PC-3 (cell line): Measurements from ENCODE around the gene UROD.

DNA sequence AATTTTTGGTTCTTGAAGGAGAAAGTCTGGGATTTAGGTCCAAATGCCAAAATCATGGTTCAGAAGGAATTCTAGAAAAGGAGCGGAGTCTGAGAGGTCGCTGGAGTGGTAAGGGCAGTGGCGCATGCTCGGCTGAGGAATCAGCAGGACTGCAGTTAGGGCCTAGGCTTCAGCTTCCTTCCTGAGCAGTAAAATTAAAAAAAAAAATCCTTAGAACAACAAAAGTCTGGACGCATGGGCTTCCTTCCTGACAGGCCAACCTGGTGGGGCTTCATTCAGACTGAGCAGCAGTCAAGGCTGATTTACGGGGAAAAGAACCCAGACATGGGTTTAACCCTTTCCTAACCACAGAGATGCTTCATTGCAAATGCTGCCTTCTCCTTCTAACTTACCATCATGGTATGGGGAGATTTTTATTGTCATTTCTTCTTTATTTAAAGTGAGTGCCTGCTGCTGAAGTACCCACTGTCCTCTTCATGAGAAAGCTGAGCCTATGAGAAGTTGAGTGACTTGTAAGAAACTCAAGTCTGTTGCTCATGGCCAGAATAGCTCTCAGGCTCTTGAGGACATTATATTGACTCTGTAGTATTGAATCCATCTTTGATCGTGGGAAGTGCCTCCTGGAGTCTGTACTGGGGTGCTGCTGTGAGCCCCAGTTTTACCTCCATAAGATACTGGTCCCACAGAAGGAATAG is 17.2 kb downstream of the RNF220 start:
- RAMPAGE, long total RNA, result no peak

DNA sequence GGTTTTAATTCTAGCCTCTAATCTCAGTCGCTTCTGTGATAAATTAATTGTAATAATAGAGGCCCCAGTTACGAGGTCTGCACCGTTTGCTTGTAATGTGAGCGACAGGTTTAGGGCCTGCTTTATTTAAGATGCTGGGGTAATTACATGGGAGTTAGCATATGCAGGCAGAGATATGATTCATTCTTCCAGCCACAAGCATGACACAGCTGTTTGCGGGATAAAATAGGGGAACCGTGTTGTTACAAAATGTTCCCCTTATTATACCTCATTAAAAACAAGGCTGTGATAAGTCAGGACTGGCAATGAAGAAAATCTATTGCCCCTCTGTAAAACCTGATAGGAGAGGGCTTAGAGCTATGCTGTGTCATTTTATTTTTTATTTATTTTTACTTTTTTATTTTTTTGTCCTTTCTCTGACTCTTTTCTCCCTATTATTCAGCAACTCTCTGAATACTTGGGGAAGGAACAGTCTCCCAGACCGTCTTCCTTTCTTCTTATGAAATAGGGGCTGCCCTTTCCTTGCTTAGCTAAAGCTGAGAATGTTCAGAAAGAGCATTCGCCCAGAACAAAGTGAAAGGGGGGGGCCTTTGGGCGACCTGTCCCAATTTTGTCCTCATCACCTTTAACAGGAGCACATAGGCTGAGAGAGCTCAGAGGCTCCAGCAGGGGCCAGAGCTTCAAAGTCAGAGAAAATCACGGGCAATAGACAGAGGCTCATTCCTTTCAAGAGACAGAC is 80.8 kb downstream of the RNF220 start:
- RAMPAGE, long total RNA, result no peak

DNA sequence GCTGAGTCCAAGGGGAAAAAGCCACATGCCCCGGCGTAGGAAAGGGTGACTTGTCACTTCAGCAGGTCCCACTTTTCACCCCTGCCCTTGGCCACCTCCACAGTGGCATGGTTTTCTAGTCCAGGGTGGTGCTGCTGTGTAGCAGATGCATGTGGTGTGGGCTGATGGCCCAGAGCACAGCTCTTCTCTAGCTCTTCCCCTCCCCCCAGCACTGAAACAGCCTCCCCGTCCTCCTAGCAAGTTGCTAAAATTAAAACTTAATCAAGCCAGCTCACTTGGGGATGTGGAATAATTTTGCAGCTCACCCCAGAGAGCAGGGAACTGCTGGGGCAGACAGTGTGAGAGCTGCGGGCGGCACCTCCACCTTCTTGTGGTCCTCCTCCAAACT is 91.5 kb downstream of the RNF220 start:
- RAMPAGE, long total RNA, result no peak

DNA sequence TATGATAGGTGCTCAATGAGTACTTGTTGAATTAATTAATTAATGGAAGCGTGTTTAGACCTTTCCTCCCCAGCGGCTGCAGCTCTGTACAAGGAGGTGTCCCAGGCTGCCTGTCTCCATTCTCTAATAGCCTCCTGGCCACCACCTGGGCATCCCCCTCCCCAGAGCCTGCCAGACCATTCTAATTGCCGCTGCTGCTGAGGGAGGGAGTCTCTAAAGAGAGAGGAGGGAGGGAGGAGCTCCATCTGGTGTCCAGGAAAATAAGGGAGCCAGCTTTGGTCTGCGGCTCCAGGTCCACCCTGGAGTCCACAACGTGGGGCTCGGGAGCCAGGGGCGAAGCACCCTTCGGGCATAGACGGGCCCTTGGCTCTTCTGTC is 95.5 kb downstream of the RNF220 start:
- RAMPAGE, long total RNA, result no peak

GRCh38 chr1:44545958-44546429 is 128.3 kb downstream of the TMEM53 start:
- RAMPAGE, long total RNA, result no peak

- RAMPAGE, long total RNA, result no peak
These were observed 7.4 kb downstream of the ARMH1 start for GRCh38 chr1:44681815-44682492.

GRCh38 chr1:44684461-44684953 is 10.0 kb downstream of the ARMH1 start:
- RAMPAGE, long total RNA, result no peak

DNA sequence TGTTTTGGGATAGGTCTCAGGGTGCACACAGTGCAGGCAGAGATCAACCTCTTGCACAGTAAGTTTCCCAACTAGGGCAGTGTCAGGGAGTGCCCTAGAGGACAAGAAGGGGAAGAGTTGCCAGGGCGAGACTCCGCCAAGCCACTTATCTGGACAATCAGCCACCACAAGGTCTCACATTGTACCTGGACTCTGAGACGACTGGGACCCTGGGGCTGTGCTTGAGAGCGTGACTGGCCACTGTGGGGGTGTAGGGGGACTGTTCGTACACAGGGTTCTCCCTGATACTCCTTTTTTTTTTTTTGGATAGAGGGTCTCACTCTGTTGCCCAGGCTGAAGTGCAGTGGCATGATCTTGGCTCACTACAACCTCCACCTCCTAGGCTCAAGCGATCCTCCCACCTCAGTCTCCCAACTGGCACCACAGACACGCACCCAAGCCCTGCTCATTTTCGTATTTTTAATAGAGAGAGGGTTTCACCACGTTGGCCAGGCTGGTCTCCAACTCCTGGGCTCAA is 9.8 kb downstream of the HECTD3 start:
- RAMPAGE, long total RNA, result no peak

DNA sequence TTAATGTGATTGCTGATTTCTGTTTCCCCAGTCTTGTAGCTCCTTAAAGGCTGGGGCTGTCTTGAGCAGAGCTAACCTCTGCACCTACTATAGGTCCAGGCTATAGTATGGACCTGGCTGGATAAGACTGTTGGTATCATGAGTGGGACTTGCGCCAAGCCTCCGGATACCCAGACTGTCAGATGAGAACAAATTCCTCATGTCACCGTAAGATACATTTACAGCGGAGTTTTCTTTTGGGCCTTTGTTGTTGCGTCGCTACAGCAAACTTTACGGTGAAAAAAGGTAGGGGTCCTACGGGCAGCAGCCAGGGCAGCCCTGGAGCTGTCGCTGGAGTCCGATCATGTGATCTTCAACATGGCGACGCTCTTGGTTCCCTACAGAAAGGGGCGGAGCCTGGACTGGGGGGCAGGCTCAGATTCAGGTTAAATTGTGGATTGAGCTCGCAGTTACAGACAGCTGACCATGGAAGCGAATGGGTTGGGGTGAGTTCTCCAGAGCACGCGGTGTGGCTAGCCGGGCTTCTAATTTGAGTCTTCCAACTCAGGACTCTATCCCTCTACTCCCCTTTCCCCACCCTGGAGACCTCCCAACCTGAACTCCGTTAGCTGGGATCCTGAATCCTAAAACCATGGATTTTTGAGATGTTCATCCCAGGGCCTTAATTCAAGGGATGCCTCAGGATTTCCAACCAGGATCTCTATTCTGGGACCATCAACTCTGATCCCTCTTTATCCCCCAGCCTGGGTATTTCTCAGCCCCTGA is at the start of gene UROD:
Gene UROD (plus strand): TSS at position 454 of the 765 bp plus-strand sequence.
- RAMPAGE, long total RNA, result start-site peak on the plus strand centred at position 456 of the sequence, 5 bp wide, 206 and 102 reads in 2 replicates

GRCh38 chr1:45327691-45328941 is 1.4 kb downstream of the HPDL start:
- RAMPAGE, long total RNA, result no peak

DNA sequence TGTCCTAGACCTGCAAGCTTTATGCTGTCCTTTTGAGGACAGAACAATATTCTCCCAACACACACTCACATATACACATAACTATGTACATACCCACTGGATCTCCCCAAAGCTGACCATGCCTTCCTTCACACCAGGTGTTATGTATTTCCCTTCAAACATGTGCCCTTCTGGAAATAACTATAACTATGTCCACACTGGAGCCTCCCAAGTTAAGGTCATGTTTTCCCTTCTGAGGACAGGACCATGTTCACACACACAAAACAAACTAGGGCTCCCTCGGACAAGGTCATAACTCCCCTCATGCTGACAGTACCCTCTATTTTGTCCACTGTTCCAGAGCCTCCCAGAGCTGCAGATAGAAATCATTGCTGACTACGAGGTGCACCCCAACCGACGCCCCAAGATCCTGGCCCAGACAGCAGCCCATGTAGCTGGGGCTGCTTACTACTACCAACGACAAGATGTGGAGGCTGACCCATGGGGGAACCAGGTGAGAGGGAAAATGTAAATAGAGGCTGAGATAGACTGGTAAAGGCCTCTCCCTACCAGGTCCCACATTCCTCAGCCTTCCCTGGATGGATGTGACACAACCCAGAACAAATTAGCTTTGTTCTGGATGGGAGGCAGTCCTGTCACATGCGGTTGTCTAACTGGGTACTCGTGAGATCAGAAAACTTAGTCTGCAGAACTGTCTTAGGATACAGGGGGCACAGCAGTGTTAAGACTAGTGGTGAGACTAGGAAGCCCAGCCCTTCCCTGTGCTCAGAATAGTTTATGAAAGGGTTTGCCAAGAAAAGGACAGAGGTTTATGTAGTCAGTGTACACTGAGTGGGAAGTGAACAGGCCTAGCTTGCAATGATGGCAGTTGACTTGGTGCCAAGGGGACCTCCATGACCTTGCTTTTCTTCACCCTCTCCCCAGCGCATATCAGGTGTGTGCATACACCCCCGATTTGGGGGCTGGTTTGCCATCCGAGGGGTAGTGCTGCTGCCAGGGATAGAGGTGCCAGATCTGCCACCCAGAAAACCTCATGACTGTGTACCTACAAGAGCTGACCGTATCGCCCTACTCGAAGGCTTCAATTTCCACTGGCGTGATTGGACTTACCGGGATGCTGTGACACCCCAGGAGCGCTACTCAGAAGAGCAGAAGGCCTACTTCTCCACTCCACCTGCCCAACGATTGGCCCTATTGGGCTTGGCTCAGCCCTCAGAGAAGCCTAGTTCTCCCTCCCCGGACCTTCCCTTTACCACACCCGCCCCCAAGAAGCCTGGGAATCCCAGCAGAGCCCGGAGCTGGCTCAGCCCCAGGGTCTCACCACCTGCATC is 8.2 kb downstream of the MMACHC start:
- RAMPAGE, long total RNA, result no peak

GRCh38 chr1:45637382-45638124 is 13.7 kb upstream of the CCDC17 start:
- RAMPAGE, long total RNA, result no peak

DNA sequence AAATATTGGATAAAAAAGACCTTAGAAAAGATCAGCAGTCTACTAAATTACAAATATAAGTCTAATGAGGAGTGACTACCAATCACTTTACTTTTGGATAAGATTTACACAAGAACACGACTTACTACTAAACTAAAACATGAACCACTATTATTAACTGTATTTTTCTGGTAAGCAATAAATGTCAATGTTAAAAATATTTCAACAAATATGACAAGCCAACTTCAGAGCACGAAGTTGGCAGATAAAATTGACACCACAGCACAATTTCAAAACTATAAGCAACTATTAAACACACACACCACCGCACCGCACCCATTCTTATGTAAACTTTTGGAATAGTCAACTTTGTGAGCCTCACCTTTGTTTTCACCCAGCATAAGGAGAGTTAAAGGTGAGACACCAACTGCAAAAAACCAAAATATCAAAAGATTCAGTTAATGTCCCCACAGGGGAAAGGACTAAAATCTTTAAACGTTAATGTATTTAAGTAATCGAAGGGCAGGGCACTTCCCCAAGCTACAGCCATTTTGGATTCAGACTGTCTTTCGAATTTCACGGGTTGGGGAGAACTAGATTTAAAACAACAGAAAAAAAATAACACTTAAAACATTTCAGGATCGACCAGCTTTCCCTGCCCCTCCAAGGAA is 993 bp downstream of the GPBP1L1 start:
- RAMPAGE, long total RNA, result no peak

- RAMPAGE, long total RNA, result no peak
These were observed 668 bp downstream of the MAST2 start for GRCh38 chr1:45803923-45804636.

DNA sequence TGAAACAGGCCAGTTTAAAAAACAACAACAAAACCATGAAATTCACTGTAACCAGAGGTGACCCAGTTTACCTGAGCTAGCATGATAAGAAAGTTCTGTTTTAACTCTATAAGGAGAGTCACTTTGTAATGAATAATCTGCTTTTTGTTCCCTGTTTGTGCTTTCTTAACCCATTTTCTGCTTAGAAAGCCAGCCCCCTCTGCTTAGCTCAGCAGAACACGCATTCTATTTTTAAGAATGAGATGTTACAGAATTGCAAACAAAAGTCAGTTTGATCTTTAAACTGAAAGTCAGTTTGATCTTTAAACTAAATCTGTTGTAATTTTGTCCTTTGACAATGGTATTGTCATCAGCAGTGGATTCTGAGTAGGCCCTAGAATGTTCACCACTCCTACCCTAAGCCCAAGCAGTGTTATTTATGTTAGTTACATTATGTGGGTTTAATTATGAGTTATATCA is 68.0 kb downstream of the MAST2 start:
- RAMPAGE, long total RNA, result no peak

DNA sequence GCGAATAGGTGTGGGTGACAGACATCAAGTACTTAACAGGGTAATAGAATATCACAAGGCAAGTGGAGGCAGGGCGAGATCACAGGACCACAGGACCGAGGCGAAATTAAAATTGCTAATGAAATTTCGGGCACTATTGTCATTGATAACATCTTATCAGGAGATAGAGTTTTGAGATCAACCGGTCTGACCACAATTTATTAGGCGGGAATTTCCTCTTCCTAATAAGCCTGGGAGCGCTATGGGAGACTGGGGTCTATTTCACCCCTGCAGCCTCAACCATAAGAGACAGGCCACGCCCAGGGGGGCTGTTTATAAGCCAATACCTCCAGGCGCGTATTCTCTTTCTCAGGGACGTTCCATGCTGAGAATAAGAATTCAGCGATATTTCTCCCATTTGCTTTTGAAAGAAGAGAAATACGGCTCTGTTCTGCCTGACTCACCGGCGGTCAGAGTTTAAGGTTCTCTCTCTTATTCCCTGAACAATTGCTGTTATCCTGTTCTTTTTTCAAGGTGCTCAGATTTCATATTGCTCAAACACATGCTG is 123.8 kb downstream of the MAST2 start:
- RAMPAGE, long total RNA, result no peak

DNA sequence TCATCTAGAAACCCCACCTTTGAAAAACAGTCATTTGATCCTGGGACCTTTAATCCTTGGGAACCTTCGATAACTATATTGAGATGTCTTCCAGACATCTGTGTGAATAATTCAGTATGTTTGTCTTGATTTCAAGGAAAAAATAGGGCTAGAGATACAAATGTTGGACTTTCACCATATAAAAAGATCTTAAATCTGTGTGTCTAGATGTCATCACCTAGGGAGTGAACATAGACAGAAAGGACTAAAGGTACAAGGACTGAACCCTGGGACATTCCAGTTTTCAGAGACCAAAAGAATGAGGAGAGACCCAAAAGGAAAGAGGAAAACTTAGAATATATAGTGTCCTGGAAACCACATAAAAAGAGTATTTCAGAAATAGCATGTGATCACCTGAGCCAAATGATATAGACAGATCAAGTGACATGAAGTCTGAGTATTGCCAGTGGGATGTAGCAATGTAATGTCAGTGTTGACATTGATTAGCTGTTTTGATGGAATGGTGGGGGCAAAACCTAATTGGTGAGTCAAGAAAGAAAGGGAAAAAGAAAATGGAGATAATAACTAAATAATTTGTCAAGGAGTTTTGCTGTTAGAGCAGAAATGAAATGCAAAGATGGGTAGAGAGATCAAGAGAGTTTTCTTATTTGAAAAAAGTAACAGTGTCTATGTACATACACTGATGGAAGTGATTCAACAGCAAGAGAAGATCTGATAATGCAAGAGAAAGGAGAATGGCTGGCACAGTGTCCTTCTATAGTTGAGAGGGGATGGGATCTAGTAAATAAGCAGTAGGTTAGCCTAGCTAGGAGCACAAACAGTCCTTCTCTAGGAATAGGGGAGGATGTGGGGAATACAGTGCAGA is 158.8 kb downstream of the PIK3R3 start:
- RAMPAGE, long total RNA, result no peak

- RAMPAGE, long total RNA, result no peak
These were observed 157.5 kb downstream of the PIK3R3 start for GRCh38 chr1:45974916-45975247.

DNA sequence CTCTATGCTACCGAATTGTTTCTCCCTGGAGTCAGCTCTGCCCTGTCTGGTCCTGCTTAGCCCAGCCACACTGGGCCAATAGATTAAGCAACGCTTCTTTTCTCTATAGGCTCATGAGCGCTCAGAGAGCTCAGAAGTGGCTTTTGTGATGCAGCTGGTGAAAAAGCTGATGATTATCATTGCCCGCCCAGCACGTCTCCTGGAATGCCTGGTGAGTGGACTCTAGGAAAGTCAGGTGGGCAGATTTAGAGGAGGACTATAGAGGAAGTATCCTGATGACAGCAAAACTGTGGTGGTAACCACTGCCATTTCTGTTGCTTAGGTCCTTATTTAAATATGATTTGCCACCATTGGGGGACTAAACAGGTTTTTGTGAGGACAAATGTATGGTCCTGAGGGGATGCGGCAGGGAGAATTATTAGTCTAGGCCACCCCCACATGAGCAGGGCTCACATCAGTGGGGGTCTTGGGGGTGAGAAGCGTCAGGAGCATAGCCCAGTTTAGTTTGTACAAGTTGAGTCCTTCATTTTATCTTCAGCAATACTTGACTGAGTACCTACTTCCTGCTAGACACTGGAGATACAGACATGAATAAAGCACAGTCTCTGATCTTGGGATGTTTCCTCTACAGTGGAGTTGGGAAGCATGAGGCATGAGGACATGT is 112.8 kb downstream of the PIK3R3 start:
- RAMPAGE, long total RNA, result no peak

DNA sequence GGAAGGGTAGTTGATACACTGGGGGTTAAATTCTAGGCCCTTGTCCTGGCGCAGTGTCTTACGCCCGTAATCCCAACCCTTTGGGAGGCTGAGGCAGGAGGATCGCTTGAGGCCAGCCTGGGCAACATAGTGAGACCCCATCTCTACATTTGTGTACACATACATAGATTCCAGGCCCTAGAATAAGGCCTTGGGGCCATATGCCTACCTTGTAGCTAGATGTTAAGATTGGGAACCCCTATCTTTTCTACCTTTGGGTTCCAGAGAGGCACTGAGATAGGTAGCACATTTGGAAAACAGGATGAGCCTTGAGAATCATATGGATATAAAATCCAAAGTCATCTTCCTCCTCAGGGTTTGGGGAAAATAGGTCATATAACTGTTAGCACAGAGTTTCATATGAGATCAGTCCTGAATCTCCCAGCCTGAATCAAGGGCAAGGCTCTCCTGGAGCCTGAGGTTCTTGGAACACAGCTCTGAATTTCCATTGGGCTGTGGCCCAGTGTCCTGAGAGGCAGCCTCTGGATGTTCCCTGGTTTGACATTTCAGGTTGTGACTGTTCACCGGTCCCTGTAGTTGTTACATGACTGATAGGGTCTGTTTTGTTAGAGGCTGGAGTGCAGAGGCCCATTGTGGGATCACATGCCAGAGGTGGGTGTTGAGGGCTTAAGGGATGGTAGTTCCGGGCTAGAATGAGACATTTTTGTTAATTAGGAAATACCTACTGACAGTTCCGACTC is 104.4 kb downstream of the PIK3R3 start:
- RAMPAGE, long total RNA, result no peak